Frontal cortex (tissue), 2 donors: ENCODE results near the gene GGT5.

DNA sequence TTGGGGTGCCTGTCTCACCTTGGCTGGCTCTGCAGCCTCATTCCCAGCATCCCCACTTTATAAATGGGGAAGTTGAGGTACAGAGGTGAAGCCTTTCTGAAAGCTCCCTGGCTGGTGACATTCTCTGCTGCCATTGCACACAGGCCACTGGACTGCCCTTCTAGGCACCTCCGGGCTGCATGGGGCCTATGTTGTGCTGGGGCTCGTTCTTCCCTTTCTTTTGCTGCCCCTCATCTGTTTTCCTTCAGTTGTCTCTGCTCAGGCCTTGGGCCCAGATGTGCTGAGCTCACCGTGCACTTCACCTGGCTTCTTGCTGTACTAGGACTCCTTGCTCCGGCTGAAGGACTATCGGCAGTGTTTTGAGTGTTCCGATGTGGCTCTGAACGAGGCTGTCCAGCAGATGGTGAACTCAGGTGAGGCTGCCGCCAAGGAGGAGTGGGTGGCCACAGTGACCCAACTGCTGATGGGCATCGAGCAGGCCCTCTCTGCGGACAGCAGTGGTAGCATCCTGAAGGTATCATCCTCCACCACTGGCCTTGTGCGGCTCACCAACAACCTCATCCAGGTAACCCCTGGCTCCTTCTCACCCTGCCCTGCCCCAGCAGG is 59.5 kb downstream of the CABIN1 start:
- RAMPAGE, long total RNA: no peak

- RAMPAGE, long total RNA: no peak
Measured at GRCh38 chr22:24166934-24167501, 14.3 kb upstream of the SUSD2 start.

- RAMPAGE, long total RNA: no peak
Measured at GRCh38 chr22:24176360-24176928, 4.8 kb upstream of the SUSD2 start.

DNA sequence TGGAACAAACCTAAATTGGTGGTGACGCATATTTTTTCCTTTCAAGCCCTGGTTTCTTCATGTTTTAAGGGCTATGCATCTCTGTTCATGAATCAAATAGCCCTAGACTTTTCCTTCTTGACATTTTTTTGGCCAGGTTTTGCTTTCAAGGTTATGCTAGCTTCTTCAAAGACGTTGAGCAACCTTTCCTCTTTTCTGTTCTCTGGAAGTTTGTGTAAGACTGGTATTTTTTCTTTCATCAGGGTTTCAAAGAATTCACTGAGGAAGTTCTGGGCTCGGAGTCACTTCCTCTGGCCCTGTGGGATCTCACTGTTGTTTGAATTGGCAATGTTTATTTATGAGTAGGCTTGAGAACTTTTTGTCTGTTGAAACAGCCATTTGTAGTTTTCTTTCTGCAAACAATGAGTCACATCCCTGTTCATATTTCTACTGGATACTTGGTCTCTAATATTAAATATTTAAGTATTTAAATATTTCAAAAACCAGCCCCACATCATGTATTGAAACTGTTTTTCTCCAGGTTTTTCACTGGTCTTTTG is 26.7 kb downstream of the SUSD2 start:
- RAMPAGE, long total RNA: no peak

- RAMPAGE, long total RNA: no peak
Measured at GRCh38 chr22:24243435-24244136, 1.3 kb downstream of the GGT5 start.

DNA sequence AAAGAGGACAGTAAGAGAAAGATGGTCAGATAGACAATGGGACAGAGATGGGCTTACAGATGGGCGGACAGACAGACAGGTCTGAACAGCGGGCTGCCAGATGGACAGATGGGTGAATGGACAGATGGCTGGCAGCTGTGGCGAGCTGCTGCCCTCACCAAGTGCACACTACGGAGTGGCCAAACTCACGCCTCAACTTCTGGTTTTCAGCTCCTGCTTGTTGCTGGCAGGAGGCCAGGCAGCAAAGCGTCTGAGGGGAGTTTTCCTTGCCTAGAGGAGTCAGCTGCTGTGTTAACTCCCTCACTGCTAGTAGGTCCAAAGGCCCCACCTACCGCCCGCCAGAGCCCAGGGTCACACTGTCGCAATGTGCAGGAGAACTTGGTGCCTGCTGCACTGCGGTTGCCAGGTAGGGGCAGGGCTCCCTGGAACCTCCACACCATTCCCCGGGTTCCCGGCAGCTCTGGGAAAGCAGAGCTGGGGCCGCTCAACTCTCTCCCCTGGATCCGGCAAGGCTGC is at the start of gene GGT5:
Gene GGT5, minus strand, starts transcription at position 181 of the 516 bp plus-strand sequence.
- RAMPAGE, long total RNA: no peak

DNA sequence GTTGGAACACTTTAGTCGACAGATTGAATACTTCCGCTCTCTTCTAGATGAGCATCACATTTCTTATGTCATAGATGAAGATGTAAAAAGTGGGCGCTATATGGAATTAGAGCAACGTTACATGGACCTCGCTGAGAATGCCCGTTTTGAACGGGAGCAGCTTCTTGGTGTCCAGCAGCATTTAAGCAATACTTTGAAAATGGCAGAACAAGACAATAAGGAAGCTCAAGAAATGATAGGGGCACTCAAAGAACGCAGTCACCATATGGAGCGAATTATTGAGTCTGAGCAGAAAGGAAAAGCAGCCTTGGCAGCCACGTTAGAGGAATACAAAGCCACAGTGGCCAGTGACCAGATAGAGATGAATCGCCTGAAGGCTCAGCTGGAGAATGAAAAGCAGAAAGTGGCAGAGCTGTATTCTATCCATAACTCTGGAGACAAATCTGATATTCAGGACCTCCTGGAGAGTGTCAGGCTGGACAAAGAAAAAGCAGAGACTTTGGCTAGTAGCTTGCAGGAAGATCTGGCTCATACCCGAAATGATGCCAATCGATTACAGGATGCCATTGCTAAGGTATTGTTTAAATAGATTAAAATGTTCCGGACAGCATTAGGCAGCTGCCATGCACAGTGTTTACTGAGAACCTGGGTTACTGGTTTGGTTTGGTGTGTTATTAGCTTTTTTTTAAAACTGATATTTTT is 51.9 kb downstream of the SPECC1L start:
- RAMPAGE, long total RNA: no peak

GRCh38 chr22:24402858-24403470 is 24.4 kb upstream of the ADORA2A start:
- RAMPAGE, long total RNA: no peak

GRCh38 chr22:24455671-24456254 is 28.4 kb downstream of the ADORA2A start:
- RAMPAGE, long total RNA: no peak

- RAMPAGE, long total RNA: no peak
Measured at GRCh38 chr22:24507737-24508203, 12.6 kb downstream of the UPB1 start.

DNA sequence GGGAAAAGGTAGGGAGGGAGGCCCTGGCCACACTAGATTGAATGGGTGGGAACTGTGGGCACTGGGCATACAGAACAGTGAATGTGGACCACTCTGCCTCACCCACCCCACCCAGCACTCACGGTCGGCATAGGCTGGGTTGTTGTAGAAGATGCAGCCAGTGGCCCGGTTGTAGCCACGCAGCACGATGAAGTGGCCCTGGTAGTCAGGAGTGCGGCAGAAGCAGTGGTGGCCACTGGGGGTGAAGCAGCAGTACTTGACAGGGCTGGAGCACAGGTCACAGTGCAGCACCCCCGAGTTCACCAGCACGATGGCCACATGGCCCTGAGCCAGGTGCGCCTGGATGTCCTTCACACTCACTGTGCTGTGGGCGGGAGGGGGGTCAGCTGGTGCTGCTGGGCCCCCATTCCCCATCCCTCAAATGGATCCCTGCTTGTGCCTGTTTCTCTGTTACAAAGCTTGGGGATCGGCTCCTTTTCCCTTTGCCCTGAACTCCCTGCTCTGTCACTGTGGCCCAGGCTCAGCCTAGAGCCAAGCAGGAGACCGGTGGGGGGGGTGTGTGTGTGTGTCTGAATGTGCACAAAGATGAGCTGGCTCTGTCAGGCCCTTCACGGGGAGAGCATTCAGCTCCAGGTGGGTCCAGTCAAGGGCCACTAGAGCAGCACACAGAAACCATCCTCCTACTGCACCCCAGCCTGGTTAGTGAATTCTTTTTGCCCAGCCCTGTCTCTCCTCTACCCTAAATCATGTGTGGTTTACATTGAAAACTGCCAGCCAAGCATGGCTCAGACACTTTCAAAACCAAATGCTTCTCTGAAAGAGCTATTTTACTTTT is 11.0 kb downstream of the GUCD1 start:
- RAMPAGE, long total RNA: no peak

DNA sequence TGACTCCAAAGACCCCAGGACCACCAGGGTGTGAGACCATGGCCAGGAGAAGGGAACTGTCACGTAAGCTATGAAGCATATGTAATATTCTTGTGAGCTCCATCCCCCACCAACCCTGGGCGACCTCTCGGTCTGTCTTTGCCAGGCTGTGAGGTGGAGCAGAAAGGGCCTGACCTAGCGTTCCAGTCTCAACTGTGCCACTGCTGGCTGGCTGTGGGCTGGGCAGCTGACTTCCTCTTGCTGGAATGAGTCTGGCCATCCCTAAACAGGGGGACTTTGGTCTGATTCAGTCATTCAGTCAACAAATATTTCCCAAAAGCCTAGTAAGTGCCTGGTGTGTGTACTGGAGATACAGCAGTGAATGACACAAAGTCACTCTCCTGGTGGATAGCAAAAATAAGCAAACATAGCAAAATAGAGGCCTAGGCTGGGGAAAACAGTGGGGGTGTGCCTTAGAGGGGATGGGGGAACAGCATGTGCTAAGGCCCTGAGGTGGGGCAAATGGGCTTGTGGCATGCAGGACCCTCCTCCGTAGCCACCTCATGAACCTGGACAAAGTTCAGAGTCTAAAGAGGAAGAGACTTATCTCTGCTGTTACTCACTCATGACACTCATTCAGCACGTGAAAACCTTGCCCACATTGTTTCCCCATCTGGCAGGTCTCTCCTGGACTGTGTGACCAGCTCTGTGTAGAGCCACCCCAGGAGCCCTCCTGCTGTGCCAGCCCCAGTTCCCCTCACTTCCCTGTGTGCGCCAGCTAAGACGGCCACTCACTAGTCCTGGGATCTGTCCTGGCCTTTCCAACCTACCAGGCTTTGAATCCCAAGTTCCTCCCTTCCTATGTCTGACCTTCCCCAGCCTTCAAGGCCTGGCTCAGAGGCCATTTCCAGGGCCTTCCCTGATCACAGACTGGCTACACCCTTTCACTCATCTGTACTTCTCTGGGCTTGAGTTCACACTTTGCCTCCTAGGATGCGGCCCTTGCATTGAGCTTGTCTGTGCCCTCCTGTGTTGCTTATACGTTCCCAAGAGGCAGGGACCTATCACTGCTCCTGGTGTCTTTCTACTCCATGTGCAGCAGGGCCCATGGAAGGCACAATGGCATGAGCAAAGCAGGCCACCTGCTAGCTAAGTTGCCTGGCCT is 4.6 kb downstream of the GUCD1 start:
- RAMPAGE, long total RNA: no peak

DNA sequence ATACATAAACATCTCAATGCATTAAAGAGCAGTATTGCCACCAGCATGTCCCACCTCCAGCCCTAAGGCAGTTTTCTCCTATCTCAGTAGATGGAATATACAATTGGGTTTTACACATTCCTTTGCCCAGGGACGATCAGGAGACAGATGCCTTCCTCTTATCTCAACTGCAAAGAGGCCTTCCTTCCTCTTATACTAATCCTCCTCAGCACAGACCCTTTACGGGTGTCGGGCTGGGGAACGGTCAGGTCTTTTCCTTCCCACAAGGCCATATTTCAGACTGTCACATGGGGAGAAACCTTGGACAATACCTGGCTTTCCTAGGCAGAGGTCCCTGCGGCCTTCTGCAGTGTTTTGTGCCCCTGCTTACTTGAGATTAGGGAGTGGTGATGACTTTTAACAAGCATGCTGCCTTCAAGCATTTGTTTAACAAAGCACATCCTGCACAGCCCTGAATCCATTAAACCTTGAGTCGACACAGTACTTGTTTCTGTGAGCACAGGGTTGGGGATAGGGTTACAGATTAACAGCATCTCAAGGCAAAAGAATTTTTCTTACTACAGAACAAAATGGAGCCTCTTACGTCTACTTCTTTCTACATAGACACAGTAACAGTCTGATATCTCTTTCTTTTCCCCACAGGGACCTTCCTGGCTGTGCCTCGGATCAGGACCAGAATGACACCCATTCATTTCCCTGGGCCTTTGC is 27.9 kb downstream of the GGT1 start:
- RAMPAGE, long total RNA: no peak

DNA sequence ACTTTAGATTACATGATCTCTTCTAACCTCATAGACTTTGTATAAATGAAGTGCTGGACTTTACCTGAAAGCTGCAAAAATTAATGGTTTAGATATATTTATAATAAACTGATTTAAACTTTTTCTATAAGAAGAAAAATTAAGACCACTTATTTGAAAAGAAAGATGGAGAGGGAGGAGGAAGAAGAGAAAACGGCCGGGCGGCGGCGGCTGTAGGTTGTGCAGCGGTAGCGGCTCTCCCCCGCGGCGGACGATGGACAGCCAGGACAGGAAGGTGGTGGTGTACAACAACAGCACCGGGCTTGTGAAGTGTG is 83.6 kb downstream of the GGT1 start:
- RAMPAGE, long total RNA: no peak

- RAMPAGE, long total RNA: no peak
Measured at GRCh38 chr22:24707086-24707861, 67.2 kb downstream of the PIWIL3 start.

DNA sequence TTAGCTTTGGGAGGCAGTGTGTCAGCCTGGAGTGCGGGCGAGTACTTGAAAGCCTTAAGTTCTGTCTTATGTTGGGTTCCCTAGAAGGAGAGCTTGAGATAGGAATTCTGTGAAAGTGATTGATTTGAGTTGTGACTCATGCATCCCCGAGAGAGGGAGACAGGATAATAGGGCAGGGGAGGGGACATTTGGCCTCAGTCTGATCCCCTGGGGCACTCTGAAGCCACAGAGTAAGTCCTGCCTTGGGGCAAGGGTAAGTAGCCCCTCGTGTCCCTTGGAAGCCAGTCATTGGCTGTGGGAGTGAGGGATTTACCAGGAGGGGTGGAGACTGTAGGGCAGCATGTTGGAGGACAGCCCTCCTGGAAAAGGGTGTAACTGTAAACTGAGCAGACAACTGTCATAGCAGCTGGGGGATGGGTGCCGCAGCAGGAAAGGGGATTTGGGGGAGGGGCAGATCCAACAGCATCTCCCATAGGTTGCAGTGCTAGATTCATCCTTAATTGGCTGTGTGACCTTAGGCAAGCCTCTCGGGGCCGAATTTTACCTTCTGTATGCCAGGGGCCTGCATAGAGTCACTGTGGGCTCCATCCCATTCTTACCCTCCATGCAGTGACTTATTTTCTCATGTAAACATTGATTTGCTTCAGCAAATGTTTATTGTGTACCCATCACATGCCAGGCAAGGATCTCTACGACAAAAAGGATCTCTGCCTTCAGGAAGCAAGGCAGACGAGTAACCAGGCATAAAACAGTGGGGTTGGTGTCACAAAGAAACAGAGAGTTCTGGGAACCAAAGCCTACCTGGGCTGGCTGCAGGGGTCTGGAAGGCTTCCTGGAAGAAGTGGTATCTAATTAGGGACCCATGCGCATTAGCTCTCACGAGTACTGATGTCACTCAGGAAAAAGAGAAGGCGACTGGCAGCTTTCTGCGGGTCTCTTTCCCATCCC is 44.2 kb downstream of the KIAA1671 start:
- RAMPAGE, long total RNA: no peak

DNA sequence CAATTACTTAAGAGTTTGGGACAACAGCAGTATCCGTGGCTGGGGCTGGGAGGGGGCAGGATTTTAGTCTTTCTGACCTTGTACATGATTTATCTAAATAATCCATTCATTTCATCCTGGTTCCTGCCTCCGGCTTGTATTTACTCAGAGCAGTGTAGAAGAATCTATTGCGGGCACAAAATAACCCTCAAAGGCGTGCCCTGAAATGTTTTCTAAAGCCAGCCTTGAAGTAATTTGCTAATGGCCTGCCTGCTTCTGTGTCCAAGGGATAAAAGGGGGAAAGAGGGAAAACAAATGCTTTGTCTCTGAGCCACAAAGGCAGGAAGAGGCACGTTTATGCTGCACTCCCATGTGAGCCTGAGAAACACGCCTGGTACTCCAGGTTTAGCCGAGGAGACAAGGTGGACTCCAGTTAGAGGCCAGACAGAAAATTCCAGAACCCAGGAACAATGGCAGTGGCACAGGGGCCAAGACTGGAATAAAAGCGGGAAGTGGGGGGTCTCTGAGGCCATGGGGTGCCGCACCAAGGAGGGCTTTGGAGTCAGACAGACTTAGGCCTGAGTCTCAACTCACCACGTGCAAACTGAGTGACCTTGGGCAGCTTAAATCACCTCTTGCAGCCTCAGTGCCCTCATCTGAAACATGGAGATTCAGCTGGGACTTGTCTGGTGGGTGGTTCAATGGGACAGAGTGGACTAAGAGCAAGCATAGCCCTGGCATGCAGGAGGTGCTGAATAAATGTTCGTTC is 84.7 kb upstream of the CRYBB3 start:
- RAMPAGE, long total RNA: no peak

DNA sequence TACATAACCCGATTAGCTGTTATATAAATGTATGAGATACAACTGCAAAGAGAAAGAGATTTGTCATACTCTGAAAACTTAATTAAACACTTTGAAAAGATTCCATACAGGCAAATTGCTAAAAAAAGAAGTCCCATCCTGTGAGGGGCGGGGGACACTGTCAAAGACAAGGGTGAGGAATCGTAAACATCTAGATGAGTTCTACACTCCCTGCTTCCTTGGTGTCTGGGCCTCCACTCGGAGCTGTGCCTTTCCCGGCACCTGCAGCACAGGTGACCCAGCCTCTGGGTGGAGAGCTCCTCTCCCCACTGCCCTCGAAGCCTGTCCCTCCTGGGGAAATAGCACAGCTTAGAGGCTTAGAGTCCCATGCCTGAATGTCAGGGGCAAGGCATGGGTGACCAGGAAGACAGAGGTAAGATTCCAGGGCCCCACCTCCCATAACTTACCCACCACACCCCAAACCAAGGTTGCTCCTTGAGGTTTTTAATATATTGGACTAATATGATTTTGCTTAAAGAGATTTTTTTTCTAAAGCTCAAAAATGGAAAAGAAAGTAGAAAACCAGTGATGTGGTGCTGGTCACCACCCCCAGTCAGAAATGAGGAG is 69.1 kb upstream of the CRYBB3 start:
- RAMPAGE, long total RNA: no peak

DNA sequence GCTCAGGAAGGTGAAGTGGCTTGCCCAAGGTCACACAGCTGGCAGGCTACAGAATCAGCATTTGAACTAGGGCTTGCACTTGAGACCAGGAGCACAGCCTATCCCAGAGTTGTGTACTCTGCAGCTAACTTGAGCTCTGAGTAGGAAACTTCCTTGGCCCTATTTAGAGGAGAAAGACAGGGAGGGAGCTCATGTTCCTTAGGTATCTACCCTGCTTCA is 63.8 kb upstream of the CRYBB3 start:
- RAMPAGE, long total RNA: no peak

GRCh38 chr22:25374227-25374905 is 154.9 kb downstream of the CRYBB2 start:
- RAMPAGE, long total RNA: no peak